Cardiac septum (tissue), 1 donor: ENCODE measurements around a stretch of chr6.

GRCh38 chr6:53704359-53704858 lies 38.9 kb upstream of the KLHL31 start:
- PRO-cap: no peak

GRCh38 chr6:53734409-53735035 lies 60.3 kb upstream of the LRRC1 start:
- PRO-cap: no peak

DNA sequence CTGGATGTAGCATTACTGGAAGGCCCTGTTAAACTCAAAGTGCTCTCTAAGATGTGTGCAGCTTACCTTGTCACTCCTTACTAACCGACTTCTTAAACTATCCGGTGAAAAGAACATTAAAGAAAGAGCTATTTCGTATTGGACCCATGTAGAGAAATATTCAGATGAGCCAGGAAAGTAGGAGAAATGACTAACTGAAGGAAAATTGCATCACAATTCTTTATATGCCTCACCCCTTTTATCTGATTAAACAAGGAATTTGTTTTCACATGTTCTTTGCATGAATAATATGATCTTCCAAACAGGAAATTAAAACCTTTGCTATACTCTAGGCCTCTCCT lies 42.0 kb upstream of the LRRC1 start:
- PRO-cap: no peak

- PRO-cap: no peak
Observed at GRCh38 chr6:53825822-53826076, 30.9 kb downstream of the LRRC1 start.

DNA sequence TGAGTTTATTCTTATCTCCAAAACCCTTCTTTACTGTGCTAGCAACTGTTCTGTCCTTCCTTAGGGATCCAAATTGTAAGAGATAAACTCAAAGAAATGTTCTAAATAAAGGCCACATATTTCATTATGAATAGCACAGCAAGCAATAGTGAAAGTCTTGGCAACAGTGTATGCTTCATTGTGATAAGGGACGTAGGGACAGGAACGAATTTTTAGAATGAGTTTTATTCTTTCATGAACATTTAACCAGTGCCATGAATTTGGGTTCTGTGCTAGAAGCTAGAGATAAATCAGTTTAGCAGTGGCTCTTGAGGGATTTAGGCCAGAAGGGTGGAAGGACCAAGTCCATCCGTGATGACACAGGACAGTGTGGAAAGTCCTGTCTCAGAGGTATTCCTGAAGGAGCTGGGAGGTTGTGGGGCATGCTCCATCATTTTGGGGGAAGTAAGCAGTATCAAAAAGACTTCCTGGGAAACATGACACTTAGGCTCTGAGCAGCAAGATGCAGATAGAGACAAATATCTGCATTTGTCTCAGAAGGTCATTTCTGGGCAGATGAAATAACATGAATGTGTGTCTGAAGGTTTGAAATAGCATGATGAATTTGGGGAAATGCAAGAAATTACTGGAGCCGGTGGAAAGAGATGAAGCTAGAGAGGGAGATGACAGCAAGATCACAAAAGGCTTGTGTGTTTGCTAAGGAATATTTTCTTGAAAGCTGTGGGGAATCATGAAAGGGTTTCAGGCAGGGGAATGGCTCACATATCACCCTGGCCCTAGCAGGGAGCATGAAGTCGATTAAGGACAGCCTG lies 61.4 kb downstream of the LRRC1 start:
- PRO-cap: no peak

DNA sequence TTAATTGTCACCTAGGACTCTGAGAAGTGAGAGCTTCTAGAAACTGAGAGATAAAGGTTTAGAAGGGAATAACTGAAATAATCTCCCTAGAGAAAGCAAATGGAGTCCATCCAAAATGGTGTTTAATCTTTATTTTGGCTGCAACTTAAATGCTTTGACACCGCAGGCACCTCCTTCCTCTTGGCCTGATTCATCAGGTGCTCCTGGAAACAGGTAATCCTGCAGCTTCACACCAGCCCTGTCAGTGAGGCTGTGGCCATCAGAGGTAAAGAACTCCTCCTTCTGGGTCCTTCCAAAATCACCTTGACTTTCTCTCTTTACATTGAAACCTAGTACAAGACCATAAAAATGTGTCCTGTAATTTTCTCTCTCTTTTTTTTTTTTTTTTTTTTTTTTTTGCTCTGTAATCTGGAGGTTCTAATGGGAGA lies 124.1 kb downstream of the LRRC1 start:
- PRO-cap: no peak

GRCh38 chr6:53927042-53927577 lies 132.3 kb downstream of the LRRC1 start:
- PRO-cap: no peak

- PRO-cap: no peak
Observed at GRCh38 chr6:54009024-54009539, 102.2 kb upstream of the MLIP start.

DNA sequence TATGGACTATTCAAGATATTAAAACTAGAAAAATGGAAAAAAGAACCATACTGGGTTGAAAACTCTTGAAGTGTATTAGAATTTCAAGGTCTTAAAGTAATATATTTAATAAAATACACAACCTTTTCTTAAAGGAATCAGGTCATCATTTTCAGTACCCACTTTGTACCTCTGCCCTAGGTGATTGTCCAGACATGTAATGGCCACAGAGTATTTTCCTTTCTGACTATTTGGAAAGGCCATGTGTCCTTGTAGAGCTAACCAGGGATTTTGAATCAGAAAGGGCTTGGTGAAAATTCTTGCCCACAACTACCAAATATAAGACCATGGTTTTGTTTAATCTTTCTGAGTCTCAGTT lies 91.4 kb upstream of the MLIP start:
- PRO-cap: unidirectional peak, minus-strand start at position 201 of the sequence

- PRO-cap: no peak
Observed at GRCh38 chr6:54846924-54847325, 354 bp downstream of the FAM83B start.

DNA sequence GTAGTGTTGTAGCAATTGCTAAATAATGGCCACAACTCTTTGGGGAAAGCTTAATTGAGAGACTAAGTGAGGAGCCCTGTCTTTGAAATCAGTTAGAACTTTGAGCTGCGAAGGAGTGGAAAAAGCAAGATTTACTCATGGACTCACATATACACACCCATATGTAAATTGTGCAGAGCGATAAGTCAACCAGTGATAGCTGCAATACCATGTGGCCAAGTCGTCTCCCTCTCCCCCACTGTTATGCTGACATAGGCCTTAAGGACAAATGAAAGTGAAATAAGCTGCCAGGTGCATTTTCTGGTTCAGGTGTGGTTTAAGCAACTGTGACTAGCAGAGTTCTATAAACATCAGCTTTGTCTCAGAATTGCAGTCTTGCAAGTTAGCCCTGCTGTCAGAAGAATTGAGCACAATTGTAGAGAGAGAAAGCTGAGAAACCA lies 9.5 kb downstream of the FAM83B start:
- PRO-cap: no peak

GRCh38 chr6:55567717-55567916 lies 11.4 kb downstream of the HMGCLL1 start:
- PRO-cap: unidirectional peak, plus-strand start at chr6:55567786

DNA sequence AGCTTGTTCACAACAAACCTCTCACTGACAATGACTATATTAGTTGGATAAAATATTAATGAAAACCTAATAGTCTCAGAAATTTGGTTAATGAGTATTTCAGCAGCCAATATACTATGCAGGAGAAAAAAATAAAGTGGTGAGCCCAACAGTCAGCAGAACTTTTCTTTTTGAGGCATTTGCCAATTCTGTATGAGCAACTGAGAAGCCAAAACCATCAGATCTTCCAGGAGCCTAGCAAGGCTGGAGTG lies 6.3 kb downstream of the HMGCLL1 start:
- PRO-cap: unidirectional peak, plus-strand start at position 195 of the sequence

- PRO-cap: no peak
Observed at GRCh38 chr6:56369975-56370503, 122.7 kb upstream of the COL21A1 start.

GRCh38 chr6:56399795-56400123 lies 152.4 kb upstream of the COL21A1 start:
- PRO-cap: no peak

DNA sequence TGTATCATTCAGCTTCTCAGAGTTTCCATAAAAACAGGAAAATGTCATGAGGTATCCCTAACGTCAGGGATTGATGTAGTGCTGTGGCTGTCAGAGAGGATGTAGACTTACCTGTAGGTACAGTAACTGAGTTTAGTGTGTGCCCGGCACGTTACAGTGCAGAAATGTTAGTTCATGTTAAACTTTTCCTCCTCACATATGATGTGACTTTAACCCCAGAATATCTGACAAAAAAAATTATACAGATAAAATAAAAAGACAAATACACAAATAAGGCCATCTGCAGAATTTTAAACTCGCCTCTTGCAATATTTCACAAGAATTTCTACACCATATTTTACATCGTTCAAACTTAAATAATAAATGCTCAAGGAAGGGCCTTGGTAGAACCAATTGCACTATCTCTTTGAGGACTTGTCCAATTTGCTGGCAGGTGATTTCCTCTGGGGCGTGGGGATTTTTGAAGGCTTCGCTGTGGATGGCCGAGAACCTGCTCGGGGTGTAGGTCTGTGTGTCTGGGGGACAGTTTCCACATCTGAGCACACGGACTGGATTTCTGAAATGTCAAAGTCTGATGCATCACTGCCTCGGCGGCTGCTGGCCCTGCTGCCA lies 211.3 kb upstream of the COL21A1 start:
- PRO-cap: no peak

DNA sequence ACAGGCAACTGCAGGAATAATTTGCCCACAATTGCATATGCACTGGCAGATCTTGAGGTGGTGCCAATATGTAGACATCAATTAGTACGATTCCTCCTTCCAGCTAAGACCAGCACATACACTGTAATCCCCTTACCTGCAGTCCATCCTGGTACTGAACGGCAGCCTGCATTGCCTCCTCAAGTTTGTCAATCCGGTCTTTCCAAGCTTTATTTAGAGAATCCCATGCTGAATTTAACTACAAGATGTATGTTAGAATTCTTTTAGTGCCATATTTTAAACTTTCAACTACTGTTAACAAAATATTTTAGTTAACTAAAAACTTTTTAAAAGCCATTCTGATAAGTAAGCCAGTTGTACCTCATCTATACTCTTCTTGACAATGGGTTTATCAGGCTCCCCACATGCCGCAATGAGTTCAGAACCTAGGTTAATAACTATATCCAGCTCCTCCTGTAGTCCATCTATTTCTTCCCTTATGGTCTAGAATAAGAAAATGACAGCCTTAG lies 259.0 kb upstream of the COL21A1 start:
- PRO-cap: no peak

DNA sequence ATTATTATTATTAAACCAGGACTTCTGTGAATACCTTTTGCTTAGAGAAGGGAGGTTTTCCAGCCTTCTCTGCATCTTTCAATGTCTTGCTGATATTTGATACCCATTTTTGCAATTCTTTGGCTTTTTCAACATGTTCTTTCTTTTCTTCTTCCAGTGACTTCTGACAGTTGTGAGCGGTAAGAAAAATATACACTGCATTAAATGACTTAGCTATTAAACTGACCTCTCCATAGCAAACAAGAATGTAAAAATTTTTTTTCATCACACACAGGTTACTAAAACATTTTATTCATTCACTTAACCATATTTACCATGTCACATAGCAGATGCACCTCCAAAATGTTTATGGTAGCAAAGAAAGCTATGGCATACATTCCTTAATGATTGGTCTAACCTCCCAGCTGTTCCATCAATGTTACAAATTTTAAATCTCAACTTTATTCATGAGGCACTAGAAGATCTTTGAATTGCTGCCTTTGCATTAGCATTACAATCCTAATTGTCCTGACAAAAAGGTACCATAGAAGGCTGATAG lies 340.2 kb downstream of the DST start:
- PRO-cap: no peak

GRCh38 chr6:56844113-56844418 lies 110.6 kb downstream of the DST start:
- PRO-cap: unidirectional peak, minus-strand start at chr6:56844219

GRCh38 chr6:57147775-57148682 lies 24.1 kb upstream of the BAG2 start:
- PRO-cap: no peak